Spleen (tissue), 7 donors: ENCODE results near the genes DYTN and CPO.

DNA sequence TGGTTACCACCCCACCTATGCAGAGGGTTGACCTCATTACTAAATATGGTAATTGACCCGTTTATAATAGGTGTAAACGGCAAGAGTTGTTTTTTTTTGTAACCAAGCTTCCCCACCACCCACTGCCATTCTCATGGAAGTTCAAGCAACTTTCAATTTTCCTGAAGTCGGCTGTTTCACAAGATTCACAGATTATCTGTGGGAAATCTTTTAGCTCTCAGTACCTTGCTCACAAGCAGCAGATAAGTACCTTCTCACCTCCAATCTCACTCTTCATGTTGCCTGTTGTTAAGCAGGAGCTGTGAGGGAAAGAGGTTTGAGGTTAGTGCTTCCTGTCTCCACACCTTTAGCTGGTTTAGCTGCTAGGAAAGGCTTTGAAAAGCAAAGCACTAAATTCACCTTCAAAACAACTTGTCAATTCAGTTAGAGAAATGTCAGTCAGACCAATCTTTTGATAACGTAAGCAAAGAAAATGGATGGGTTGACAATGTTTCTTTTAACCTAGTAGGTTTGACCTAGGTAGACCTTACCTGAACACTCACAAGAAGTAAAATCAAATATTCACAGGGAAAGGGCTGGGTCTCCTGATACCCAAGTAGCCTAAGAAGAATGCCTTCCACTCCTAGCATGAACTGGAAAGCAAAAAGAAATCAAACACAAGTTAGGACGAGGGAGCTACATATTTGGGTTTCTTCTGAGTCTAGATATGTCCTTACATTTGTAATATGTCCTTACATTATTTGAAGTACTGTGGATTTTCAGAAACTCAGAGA, 13.7 kb downstream of the CD28 start:
- PRO-cap, 4 experiments, result peak in 1 of 4 experiments; most common plus-strand start position 417 of the sequence (in 1); most common minus-strand start position 268 of the sequence (in 1)
- RAMPAGE, long total RNA, 4 experiments, result no peak in any of the 4 experiments

DNA sequence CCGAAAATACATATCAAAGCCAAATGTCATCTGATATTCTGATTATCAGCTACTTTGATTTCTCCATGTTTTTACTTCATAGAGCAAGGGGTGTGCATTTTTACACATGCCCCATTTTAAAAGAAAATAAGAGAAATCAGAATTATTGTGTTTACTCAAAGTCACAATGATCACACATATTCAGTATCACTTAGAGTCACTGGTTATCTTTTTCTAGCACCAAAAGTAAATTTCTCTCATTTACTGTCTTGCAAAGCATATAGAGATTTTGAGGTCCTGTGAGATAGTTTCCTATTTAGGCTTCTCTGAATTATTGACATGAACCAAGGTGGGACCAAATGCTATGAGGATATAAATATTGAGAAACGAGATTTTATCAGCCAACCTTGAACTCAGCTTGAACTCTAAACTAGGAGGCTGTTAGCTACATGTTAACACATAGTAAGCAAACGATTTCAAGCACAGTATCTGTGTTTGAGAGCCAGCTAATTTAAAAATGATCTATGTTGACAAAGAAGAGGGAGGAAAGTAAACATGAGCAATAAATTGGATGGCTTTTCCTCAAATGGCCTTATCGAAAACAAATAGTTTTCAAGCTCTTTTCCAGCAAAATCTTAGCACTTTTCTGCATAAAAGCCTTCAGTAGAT, 14.4 kb downstream of the CD28 start:
- PRO-cap, 4 experiments, result no peak in any of the 4 experiments
- RAMPAGE, long total RNA, 4 experiments, result no peak in any of the 4 experiments

GRCh38 chr2:203933887-203934712, 2.5 kb upstream of the ICOS start:
- PRO-cap, 4 experiments, result peak in 1 of 4 experiments; most common plus-strand start chr2:203934363 (in 1); most common minus-strand start chr2:203934148 (in 1)
- RAMPAGE, long total RNA, 4 experiments, result no peak in any of the 4 experiments

GRCh38 chr2:204023022-204023653, 86.6 kb downstream of the ICOS start:
- PRO-cap, 4 experiments, result no peak in any of the 4 experiments
- RAMPAGE, long total RNA, 4 experiments, result no peak in any of the 4 experiments

- PRO-cap, 4 experiments, result no peak in any of the 4 experiments
- RAMPAGE, long total RNA, 4 experiments, result no peak in any of the 4 experiments
These were observed 208.6 kb downstream of the ICOS start for GRCh38 chr2:204145166-204145552.

DNA sequence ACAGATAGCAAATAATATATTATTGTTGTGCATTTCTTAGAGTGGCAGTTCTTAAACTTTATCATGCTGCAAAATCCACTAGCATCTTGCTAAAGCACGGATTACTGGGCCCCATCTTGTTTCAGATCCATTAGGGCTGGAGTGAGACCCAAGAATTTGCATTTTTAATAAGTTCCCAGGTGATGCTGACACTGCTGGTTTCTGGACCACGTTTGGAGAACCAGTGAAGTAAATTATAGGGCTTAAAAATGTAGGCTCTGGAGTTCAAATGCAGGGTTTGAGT, 46.5 kb upstream of the PARD3B start:
- PRO-cap, 4 experiments, result no peak in any of the 4 experiments
- RAMPAGE, long total RNA, 4 experiments, result no peak in any of the 4 experiments

- PRO-cap, 4 experiments, result no peak in any of the 4 experiments
- RAMPAGE, long total RNA, 4 experiments, result no peak in any of the 4 experiments
These were observed 297.4 kb downstream of the PARD3B start for GRCh38 chr2:204842574-204843077.

- PRO-cap, 4 experiments, result no peak in any of the 4 experiments
- RAMPAGE, long total RNA, 4 experiments, result no peak in any of the 4 experiments
These were observed 342.4 kb downstream of the PARD3B start for GRCh38 chr2:204887679-204888136.

GRCh38 chr2:205273239-205273844, 409.0 kb upstream of the NRP2 start:
- PRO-cap, 4 experiments, result no peak in any of the 4 experiments
- RAMPAGE, long total RNA, 4 experiments, result no peak in any of the 4 experiments

DNA sequence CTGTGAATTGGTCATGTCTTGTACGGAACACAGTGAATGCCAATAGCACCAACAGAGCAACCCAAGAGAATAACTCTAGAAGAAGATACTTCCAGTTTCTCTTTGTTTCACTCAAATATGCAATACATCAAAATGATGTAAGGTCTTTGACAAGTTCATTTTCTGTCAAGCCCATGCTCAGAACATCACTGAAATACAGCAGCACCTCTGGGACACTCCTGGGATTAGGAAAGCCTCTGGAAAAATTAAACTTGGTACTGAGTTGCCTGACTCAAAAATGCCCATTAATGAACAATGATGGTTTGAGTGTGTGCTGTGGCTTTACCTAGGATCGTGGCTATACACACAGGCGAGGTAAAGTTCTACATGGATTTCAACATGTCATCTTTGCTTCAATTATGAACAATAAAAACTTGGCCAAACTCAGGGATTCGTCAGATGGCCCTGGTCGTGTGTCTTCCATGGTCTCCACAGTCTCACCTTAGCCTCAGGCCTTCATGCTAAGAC, 114.0 kb upstream of the NRP2 start:
- PRO-cap, 4 experiments, result peak in 2 of 4 experiments; most common plus-strand start position 442 of the sequence (in 2)
- RAMPAGE, long total RNA, 4 experiments, result no peak in any of the 4 experiments

- PRO-cap, 4 experiments, result no peak in any of the 4 experiments
- RAMPAGE, long total RNA, 4 experiments, result no peak in any of the 4 experiments
These were observed 30.1 kb downstream of the NRP2 start for GRCh38 chr2:205712339-205712860.

DNA sequence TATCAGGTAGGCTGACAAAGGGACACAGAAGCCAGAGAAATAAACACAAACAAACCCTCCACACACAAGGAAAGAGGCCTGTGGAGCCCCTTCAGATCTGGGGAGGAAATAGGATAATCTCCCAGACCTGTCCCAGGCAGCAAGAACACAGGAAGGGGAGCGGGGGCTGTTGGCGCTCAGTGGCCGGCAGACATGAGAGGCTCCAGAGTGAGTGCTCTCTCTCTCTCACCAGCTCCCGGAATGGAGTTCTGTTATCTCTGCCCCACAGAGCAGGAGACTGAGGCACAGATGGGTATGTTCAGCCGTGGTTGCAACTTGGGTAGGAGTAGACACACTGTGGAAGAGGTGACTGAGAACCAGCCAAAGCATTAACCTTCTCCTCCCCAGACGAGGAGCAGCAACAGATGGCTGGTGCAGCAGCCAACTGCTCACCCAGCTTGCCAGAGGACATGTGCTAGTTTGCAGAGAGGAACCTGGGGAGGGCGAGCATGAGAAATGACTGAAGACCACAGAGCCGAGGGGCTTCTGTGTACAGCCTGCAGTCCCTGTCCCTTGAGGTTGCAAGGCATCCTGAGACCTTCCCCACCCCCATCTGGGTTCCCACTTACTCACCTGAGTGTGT, 82.0 kb downstream of the NRP2 start:
- PRO-cap, 4 experiments, result no peak in any of the 4 experiments
- RAMPAGE, long total RNA, 4 experiments, result no peak in any of the 4 experiments

DNA sequence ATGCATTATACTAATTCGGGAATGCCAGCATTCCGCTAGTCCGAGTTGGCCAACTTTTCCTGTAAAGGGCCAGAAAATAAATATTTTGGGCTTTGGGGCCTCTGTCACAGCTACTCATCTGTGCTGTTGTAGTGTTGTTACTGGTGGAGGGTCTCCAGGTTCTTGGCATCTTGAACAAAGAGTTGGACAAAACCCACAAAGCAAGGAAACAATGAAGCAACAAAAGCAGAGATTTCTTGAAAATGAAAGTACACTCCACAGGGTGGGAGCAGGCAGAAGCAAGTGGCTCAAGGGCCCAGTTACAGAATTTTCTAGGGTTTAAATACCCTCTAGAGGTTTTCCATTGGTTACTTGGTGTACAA, 154.9 kb downstream of the INO80D start:
- PRO-cap, 4 experiments, result no peak in any of the 4 experiments
- RAMPAGE, long total RNA, 4 experiments, result no peak in any of the 4 experiments

GRCh38 chr2:205944525-205945074, 141.4 kb downstream of the INO80D start:
- PRO-cap, 4 experiments, result no peak in any of the 4 experiments
- RAMPAGE, long total RNA, 4 experiments, result no peak in any of the 4 experiments

DNA sequence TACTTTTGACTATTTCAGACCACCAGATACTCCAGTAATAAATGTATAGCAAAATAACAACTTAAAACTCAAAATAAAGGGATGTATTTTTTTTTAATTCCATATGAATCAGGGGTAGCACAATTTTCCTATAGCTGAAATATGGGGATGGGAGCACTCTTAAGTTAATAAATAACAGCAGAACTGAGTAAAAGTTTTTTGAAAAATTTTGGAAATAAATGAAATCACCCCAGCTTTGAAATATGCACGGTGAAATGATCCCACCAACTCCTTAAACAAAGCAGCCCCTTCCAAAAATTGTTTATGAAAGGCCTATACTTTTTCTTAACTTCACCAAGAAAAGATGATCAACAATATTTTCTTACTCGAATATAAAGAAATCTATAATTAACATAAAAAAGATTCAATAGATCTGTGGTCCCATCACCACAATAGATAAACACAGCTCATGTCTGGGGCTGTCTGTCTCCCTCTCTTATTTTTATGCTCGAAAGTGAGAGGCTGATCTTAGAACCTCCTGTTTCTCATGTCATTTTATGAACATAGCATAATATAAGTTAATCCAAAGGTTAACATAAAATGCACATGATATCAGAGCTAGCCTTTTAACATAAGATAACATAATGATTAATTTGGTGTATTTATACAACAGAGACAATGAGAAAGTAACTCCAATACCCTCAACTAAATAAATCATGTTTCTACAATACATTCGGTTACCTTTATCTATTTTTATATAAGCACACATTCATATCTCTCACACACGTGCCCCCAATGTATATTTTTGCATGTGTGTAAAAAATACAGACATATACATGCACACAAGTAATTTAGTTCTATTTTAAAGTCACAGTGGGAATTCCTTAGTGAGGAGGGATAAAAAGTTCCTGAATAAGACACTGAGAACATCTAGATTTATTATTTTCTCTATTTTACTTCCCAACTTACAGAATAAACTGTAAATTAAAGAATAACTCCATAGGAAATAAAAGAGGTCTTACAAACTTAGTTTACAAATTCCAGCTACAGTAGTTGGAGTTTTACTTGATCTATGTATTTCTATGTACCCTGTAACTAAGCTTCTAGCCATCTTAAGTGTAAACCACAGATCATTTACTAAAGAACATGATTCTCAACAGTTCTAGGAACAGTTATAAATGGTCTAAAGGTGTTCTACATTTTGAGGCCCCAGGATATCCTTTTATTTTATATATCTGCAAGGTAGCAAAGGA, 88.4 kb downstream of the INO80D start:
- PRO-cap, 4 experiments, result no peak in any of the 4 experiments
- RAMPAGE, long total RNA, 4 experiments, result no peak in any of the 4 experiments

GRCh38 chr2:206452611-206453110, 9.3 kb downstream of the ADAM23 start:
- PRO-cap, 4 experiments, result no peak in any of the 4 experiments
- RAMPAGE, long total RNA, 4 experiments, result no peak in any of the 4 experiments

DNA sequence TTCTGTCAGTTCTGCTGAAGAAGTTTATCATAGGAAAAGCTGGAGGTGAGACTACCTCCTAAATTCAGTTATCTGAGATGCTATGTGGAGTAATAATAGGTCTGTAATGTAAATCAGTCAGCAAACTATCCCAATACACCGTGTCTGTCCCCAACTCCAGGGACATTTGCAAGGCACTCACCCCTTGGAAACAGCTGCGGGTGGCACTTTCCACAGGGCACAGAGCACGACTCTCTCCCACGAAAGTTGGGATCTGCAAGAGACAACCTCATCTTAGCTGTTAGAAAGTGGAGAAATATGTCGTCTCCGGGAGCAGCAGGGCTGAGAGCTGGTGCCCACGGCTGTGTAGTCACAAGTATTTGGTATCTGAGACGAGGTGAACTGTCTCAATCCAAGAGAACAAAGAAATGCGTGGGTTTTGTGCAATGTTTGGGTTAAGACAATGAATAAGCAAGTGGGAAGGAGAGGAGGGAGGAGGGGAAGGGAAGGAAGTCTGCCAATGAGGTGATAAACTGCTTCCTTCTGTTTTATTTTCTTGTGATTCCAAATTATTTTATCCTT, 18.2 kb downstream of the DYTN start:
- PRO-cap, 4 experiments, result no peak in any of the 4 experiments
- RAMPAGE, long total RNA, 4 experiments, result start-site peak on the minus strand in 1 of 4 experiments, centred at position 371 of the sequence, 8 reads per replicate

- PRO-cap, 4 experiments, result no peak in any of the 4 experiments
- RAMPAGE, long total RNA, 4 experiments, result no peak in any of the 4 experiments
These were observed at the start of gene DYTN for GRCh38 chr2:206718139-206718558. TSS of gene DYTN (minus strand) at chr2:206718396.

GRCh38 chr2:206799063-206799503, 33.7 kb downstream of the FASTKD2 start:
- PRO-cap, 4 experiments, result no peak in any of the 4 experiments
- RAMPAGE, long total RNA, 4 experiments, result no peak in any of the 4 experiments

DNA sequence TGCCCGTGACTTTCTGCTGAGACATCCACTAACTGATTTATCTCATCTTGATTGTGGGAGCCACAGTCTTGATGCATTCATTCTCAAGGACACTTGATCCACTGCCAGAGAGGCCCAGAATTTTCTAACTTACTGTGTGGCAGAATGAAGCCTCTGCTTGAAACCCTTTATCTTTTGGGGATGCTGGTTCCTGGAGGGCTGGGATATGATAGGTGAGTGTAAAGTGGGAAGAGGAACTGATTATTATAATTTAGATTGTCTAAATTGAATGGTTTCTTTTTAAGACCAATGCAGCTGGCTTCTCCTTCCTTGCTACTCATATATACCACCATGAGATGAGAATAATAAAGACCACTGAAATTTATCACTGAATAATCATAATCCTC, at the start of gene CPO:
CPO (plus strand) TSS at position 63 of the 386 bp plus-strand sequence.
- PRO-cap, 4 experiments, result no peak in any of the 4 experiments
- RAMPAGE, long total RNA, 4 experiments, result no peak in any of the 4 experiments